Gallbladder (tissue), 1 donor: Measurements from ENCODE around the gene NRTN.

DNA sequence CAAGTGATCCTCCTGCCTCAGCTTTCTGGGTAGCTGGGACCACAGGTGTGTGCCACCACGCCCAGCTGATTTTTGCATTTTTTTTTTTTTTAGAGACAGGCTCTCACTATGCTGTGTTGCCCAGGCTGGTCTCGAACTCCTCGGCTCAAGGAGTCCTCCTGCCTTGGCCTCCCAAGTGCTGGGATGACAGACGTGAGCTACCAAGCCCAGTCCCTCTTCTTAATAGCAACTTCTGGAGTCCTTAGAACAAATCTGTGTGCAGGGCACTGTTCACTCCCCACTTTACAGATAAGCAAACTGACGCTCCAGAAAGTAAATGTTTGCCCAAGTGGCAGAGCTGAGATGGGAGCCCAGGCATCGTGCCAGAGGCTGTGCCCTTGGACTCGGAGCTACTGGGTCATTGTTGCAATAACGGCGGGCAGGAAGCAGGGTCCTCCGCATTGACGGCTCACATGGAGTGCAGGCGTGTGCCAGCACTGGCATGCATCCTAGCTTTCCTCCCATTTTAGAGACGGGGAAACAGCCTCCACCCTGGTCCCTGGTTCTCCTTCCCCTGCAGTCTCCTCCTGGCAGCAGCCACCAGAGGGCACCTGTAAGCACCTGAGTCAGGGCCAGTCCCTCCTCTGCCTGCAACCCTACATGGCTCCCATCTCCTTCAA lies 7.4 kb upstream of the LRG1 start:
- PRO-cap, result no peak

- PRO-cap, result no peak
Observed at GRCh38 chr19:4556836-4557084, 2.7 kb downstream of the SEMA6B start.

- PRO-cap, result no peak
Observed at GRCh38 chr19:4584949-4585387, 25.5 kb upstream of the SEMA6B start.

DNA sequence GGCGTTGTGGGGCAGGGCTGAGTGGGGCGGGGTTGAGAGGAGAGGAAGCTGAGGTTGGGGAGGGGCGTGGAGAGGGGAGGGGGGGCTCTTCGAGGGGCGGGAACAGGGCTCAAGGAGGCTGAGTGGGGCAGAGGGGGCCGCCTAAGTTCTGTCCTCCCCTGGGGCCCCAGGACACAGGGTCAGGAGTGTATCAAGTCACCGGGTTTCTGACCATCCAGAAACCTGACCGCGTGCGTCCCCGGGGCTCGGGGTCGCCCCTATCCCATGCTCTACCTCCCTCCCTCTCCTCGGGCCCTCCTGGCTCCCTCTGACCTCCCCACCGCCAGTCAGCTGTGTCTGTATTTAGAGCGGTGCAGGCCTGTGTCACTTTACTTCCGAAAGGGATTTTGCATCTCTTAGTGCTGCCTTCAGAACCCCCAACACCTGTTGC lies 38.7 kb upstream of the SEMA6B start:
- PRO-cap, result no peak

DNA sequence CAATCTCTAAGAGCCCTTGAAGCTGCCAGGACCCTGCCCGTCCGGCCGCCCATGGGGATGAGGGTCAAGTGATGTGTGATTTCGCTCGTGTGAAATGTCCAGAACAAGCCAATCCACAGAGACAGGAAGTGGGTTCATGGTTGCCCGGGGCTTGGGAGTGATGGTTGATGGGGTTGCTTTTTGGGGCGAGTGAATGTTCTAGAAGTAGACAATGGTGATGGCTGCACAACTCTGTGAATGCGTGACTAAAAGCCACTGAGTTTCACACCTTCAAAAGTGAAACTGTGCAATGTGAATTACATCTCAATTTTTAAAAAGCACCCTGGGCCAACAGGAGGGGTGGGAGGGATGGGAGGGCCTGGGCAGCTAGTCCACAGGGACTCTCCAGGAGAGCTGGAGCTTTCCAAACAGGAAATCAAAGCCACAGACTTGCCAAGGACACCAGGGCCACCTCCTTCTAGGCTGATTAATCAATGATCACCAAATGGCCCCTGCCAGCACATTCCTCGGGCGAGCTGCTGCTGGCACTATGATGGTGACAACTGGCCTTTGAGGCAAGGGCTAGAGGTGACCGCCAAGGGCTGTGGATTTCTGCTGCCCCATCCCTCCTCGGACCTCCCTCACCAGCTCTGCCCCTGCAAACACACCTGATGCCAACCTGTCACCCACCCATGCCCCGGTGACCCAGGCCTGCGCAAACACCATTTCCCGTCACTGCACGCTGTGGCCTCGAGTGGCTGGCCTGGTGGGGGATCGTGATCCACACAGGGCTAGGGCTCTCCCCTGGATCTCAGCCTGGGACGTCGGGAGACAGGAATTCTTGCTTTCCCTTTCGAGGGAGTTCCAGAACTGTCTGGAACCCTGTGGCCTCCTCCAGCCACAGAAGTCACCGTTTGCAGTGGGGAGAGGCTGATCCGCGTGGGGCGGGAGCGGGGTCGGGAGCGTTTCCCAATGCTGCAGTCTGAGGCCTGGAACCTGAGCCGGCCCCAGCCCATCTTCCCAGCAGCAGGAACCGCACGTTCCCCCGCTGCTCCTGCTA lies 13.8 kb downstream of the DPP9 start:
- PRO-cap, result no peak

DNA sequence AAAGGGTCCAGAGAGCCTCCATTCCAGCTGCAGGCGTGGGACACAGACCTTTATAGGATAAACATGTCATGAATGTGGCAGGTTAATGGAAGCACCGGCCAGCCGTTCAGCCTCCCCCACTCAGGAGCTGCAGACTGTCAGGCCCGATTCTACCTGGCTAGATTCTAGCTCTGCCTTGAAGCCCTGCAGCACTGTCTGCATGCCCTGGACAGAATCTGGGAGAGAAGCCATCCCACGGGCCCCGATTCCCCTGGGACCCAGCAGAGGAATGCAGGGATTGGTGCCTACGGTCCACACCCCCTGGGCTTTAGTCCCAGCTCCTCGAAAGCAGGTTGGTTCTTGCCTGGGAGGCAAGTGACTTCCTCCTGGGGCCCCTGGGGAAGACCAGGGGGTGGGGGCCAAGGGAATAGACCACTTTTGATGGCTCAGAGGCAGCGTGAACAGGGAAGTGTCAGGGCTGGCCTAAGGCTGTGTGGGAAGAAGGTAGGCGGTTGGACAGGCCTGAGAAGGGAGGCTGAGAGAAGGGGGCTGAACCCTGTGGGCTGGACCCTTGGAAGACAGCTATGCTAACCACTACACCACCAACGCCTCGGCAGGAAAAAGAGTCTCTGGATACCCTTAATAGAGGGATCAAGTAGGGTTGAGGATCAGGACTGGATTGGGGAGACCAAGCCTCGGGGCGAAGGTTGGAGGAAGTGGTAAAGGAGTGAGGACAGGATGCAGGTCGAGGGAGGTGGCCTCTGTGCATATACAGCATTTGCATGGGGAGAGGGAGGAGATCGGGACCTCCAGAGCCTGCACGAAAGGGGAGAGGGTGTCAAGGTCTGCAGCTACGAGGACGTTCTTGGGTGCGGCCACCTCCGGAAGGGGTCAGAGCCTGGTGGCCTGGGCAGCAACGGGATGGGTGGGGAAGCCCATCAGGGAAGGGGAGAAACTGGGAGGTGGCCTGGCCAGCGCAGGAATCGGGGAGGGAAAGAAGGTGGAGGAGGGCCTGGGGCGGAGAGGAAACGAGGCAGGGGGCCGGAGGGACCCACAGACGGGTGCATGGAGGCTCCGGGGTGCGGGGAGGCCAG lies 802 bp downstream of the DPP9 start:
- PRO-cap, result no peak

DNA sequence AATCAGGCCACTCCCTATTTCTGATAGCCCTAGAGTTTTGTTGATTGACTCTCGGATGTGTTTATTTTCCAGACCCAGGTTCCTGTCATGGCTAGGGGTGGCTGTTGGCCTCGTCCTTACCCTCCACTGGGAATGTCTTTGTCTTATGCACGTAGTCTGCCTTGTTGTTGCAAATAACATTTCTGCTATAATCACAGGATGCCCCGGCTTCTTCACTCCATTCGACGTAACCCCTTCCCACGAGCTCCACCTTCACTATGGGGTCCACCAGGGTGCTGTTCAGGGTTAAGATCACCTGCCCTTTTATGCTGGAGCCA lies 285 bp downstream of the ARRDC5 start:
- PRO-cap, result no peak

- PRO-cap, result no peak
Observed at GRCh38 chr19:5046477-5047071, 77.7 kb downstream of the KDM4B start.

DNA sequence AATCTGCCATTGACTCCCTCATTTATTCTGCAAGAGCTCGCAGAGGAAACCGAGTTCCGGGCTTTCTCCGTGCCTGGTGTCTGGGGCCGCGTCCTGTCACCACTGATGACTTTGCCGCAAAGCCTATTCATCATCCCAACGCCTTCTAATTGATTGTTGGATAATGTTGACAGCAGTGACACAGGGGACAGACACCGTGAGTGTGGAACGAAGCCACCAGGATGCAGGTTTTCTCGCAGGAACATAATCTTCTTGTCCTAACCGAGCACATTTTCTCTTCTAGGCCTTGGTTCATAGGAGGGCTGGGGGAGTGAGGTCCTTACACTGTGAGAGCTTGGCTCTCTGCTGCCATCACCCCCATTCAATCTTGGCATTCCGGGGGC lies 110.2 kb downstream of the KDM4B start:
- PRO-cap, result no peak

GRCh38 chr19:5086075-5086890 lies 117.4 kb downstream of the KDM4B start:
- PRO-cap, result no peak

GRCh38 chr19:5104054-5104663 lies 135.2 kb downstream of the KDM4B start:
- PRO-cap, result no peak

DNA sequence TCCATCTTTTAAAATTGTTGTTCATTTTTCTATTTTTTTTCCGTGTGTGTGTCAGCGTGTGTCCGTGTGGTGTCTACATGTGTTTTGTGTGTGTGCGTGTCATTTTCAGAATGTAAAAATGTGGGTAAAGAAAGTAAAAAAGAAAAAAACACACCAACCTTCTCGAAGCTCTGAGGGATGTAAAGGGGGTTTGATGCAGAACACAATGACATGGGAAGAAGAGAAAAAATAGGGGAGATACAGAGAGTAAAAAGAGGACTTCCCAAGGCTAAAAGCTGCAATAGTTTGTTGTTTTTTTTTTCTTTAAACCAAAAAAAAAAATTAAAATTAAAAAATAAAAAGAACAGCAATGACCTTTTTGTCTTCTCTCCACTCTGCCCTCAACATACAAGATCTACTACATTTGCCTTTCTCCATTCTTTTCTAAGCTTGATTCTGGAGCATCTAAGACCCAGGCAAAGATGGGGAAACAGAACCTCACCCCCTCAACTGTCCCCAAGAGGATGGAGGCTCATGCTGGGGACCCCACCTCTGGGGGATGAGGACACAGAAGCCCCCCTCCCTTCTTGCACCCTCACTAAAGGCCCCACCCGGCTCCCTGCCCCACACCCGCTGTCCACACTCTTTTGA lies 84.5 kb downstream of the PTPRS start:
- PRO-cap, result no peak

GRCh38 chr19:5298455-5298783 lies 42.2 kb downstream of the PTPRS start:
- PRO-cap, result unidirectional peak, minus-strand start at chr19:5298544

DNA sequence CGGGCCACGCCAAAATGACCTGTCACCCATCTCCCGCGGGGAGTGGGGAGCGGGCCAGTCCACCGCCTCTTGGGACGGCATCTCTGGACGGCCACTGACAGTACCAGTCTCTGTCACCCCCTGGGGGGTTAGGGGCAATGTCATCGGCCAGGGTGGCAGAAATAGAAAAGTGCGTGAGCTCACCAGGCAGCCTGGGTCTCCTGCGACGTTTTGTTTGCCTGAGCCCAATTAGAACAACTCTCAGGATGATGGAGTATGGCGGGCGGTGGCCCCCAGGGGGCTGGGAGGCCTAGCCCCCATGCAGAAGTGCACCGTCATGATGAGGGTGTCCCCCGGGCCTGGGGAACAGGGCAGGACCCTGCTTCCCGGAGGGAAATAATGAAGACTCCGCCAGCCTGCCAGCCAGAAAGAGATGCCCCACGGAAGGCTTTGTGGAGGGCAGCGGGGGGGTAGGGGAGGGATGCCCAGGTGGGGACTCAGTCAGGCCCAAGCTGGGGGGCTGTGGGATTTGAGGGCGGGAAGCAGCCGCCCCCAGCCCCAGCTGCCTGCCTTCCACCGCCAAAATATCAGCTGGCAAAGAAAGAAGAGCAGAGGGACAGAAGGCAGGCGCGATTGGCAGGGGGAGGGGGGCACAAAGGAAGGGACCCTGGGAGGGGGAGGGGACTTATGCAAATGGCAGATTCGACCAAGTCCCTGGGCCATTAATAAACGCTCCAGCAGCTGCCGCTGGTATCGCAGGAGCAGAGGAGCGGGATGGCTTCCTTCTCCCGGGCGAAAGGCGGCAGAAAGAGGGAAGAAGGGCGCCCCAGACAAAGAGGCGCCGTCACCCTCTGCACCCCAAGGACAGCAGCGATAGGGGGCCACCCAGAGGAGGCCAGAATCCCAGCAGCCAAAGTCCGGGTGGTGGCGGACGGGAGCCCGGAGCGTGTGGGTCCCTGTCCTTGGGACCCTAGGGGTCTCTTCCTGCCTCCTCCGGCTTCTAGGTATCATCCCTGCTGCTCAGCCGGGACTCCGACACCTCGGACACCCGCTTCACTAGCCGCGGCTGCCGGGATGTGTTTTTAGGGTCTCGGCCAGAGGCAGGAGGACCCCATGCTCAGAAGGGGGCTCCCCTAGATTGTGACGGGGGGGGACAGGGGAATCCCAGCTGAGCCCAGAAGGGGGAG lies 2.2 kb downstream of the PTPRS start:
- PRO-cap, result no peak

DNA sequence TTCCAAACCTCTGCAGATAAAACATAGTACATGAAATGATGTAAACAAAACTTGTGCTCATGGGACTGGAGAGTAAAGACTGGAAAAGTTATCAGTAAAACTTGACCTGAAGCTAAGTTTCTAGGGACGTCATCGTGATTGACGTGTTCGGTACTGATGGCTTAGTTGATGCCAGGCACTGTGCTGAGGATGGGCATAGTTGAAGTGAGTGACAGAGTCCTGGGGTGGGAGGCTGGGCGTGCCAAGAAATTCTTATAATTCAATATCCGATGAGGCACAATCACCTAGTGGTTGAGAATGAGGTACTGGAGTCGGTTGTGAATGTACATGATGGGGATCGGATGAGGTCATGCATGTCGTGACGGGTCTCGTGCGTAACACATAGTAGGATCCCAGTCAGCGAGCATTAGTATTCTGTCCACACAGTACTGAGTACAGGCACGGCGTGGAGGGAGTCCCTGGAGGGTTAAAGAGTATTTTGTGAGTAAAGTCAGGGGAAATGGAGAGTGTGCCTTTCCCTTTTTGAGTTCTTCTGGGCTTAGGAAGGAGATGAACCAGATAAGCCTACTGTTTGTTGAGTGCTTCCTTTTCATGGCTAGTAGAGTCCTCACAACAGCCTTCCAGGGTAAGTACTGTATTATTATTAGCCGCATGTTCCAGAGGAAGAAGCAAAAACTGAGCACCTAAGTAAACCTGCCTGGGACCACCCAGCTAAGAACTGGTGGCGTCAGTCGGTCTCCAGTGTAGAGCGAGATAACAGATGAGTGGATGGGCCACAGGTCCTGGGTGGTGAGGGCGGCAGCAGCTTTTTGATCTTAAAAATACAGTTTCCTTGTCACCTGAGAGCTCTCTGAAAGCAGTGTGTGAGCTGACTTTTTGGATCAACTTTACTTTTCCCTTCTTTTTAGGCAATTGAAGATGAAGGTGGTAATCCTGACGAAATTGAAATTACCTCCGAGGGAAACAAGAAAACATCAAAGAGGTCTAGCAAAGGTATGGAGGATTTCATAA lies 2.9 kb downstream of the SAFB start:
- PRO-cap, result no peak

- PRO-cap, result unidirectional peak, minus-strand start at chr19:5687666
Observed at GRCh38 chr19:5687552-5688245, 2.4 kb upstream of the RPL36 start.

GRCh38 chr19:5691195-5691970 lies 1.3 kb downstream of the RPL36 start:
- PRO-cap, result no peak

GRCh38 chr19:5711546-5712191 lies 8.3 kb downstream of the LONP1 start:
- PRO-cap, result no peak

DNA sequence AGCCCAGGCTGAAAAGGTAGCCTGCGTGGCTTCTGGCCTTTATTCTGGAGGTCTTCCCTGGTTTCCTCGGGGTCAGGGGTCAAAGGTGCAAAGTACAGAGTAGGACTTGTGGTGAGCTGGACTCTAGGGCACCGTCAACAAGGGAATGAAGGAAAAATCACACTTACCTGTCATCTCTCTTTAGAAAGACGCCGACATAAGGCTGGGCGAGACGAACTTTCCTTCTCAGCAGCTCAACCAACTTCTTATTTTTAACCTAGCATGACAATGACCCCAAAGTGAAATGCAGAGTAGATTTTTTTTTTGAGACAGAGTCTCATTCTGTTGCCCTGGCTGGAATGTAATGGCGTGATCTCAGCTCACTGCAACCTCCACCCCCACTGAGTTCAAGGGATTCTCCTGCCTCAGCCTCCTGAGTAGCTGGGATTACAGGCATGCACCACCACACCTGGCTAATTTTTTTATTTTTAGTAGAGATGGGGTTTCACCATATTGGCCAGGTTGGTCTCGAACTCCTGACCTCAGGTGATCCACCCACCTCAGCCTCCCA lies 5.9 kb downstream of the LONP1 start:
- PRO-cap, result no peak

- PRO-cap, result bidirectional peak, plus-strand start at chr19:5805064, minus-strand start at chr19:5804932
Observed at GRCh38 chr19:5804436-5805709, at the start of gene NRTN. Gene NRTN (plus strand): TSS chr19:5805067.